Gastrocnemius medialis (tissue), 3 donors: ENCODE measurements around the gene MYH1.

DNA sequence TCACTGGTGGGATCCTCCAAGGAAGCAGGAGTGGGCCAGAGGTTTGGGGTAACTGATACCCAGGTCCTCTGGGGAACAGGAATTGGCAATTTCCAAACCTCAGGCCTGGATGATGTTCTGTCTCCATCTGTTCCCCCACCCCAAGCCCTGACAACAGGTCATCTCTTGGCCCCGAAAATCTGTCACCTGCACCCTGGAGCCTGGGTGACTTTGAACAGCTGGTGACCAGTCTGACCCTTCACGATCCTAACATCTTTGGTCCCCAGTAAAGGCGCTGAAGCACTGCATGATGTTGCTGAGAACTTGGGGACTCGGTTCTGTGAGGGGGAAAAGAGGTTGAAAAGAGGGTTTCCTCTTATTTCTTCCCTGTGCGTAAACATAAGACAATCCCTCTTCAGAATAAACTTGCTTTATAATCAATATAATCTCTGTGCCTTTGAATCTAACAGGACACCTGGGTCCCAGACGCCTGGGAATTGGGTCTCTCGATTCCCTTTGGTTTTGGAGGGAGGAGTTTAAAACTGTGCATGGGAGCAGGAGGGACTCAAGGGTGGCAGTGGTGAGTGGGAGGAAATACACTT, 1.3 kb downstream of the RANGRF start:
- PRO-cap: no peak
- RAMPAGE, long total RNA, 3 experiments: no peak in any of the 3 experiments

GRCh38 chr17:8479166-8479677, 43.5 kb downstream of the NDEL1 start:
- PRO-cap: no peak
- RAMPAGE, long total RNA, 3 experiments: no peak in any of the 3 experiments

- PRO-cap: no peak
- RAMPAGE, long total RNA, 3 experiments: no peak in any of the 3 experiments
Observed at GRCh38 chr17:8513721-8514163, 78.1 kb downstream of the NDEL1 start.

- PRO-cap: no peak
- RAMPAGE, long total RNA, 3 experiments: no peak in any of the 3 experiments
Observed at GRCh38 chr17:9074143-9074793, 53.0 kb downstream of the NTN1 start.

GRCh38 chr17:9095363-9095585, 74.0 kb downstream of the NTN1 start:
- PRO-cap: no peak
- RAMPAGE, long total RNA, 3 experiments: no peak in any of the 3 experiments

DNA sequence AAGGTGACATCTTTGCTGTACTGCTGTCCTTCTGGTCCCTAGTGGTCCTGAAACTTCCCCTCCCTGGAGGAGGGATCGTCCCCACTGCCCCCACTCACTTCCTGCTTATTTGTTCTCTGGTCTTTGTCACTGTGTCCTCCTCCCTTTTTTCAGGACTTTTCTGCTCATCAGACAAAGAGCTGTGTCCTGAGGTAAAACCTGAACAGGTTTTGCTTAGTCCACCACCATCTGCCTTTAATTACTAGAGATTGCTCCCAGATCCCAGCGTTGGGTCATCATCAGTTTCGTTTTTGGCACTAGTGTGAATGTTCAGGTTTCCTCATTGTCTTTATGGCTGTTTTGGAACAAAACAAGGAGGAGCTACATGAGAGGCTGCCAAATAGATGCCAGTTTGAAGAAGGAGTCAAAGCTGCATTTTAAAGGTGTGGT, 195.8 kb downstream of the NTN1 start:
- PRO-cap: no peak
- RAMPAGE, long total RNA, 3 experiments: no peak in any of the 3 experiments

DNA sequence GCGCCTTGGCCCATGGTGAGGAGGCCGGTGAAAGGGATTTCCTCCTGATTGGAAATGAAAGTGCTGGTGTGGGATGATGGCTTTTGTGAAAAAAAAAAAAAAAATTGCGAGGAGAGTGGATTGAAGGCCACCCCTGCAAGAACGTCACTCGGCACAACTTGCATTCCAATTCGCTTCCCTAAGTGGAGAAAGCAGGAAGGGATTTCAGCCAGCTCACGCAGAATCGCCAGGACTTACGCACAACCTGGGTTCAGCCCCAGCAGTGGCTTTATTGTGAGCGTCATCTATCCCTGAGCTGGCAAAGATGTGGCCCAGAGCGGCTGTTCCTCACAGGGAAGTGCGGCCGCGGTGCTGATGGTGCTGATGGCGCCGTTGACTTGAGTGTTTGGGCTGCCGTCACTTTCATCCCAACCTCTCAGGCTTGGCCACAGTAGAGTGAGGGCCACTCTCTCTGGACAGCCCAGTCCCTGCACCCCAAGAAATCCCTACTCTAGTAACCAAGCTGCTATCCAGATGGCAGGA, 197.6 kb downstream of the NTN1 start:
- PRO-cap: no peak
- RAMPAGE, long total RNA, 3 experiments: no peak in any of the 3 experiments

GRCh38 chr17:9239767-9240618, 218.7 kb downstream of the NTN1 start:
- PRO-cap: bidirectional peak, plus-strand start at chr17:9240194, minus-strand start at chr17:9239872
- RAMPAGE, long total RNA, 3 experiments: no peak in any of the 3 experiments

DNA sequence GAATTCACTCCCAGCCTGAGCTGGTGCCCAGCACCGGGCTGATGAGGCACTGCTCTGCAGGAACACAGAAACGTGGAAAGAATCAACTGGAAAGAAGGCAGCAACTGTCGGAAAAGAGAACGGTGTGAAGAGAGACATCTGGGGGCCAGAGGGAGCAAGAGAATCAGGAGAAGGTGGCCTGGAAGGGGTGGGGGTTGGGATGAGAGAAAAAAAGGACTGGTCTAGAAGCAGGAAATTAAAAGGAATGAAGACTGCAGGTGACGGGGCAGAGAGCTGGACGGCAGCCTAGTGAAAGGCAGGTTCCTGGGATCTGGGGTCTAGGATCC, 239.5 kb downstream of the NTN1 start:
- PRO-cap: no peak
- RAMPAGE, long total RNA, 3 experiments: no peak in any of the 3 experiments

- PRO-cap: no peak
- RAMPAGE, long total RNA, 3 experiments: no peak in any of the 3 experiments
Observed at GRCh38 chr17:9684805-9685394, 39.6 kb downstream of the USP43 start.

DNA sequence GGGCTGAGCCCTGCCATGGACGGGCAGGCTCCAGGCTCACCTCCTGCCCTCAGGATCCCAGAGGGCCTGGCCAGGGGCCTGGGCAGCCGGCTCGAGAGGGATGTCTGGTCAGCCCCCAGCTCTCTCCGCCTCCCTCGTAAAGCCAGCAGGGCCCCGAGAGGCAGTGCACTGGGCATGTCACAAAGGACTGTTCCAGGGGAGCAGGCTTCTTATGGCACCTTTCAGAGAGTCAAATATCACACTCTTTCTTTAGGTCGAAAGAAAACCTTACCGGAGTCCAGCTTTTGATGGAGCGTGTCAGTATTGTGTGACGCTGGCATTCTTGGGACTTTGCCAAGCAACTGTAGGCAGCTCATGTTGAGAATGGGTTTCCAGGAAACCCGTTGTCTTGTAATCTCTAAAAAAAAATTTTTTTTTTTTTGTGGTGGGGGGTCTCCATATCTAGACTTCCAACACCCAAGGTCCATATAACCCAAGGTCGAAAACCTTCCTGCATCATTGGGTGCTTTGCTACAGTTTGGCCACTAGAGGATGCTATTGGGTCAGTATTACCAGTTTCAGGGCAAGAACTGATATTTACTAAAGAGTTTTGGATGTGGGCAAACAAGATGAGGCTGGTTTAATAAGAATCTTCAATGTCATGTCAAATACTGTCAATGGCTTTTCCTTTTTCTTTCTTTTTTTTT, 62.5 kb downstream of the DHRS7C start:
- PRO-cap: no peak
- RAMPAGE, long total RNA, 3 experiments: no peak in any of the 3 experiments

DNA sequence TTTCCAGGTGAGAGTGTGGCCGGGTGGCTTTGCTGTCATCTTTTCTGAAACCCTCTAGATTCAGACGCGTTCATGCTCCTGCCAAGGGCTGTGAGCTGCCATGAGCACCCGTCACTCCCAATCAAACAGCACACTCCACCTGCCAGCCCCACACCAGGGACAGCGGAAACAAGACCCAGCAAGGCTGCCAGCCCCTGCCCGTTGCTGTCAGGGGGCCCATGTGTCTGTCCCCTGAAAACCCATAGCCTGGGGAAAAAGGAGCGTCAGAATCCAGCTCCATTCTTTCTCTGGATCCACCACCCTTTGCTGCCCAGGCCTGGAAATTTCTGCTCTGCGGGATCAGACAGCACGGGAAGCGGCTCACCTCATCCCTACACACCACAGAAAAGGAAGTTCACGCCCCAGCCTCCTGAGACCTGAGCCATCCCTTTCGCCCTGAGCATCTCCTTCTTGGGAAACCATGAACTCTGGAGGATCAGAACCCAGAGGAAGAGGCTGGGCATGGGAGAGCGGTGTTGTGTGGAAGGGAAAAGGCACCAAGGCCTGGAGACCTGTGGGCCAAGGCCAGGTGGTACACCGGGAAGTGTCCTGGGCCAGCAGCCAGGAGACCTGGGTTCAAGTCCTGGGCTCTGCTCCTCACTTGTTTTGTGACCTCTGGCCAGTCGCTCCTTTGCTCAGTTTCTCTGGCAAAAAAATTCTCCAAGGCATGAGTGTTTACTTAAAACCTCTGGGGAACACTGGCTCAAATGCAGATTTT, 51.5 kb upstream of the RCVRN start:
- PRO-cap: no peak
- RAMPAGE, long total RNA, 3 experiments: no peak in any of the 3 experiments

- PRO-cap: unidirectional peak, minus-strand start at chr17:10021363
- RAMPAGE, long total RNA, 3 experiments: no peak in any of the 3 experiments
Observed at GRCh38 chr17:10021187-10021817, 116.2 kb upstream of the RCVRN start.

- PRO-cap: no peak
- RAMPAGE, long total RNA, 3 experiments: no peak in any of the 3 experiments
Observed at GRCh38 chr17:10166617-10166963, 31.8 kb downstream of the GAS7 start.

- PRO-cap: no peak
- RAMPAGE, long total RNA, 3 experiments: no peak in any of the 3 experiments
Observed at GRCh38 chr17:10169489-10170430, 28.6 kb downstream of the GAS7 start.

GRCh38 chr17:10258525-10258816, 60.1 kb upstream of the GAS7 start:
- PRO-cap: no peak
- RAMPAGE, long total RNA, 3 experiments: no peak in any of the 3 experiments

- PRO-cap: no peak
- RAMPAGE, long total RNA, 3 experiments: no peak in any of the 3 experiments
Observed at GRCh38 chr17:10276543-10277154, 78.2 kb upstream of the GAS7 start.

GRCh38 chr17:10518327-10518691, at the start of gene MYH1:
MYH1 (minus strand) TSS chr17:10518542.
- PRO-cap: no peak
- RAMPAGE, long total RNA, 3 experiments: start-site peak on the minus strand in 1 of 3 experiments, at chr17:10518507-10518545 at its widest, 8,603 reads per replicate

- PRO-cap: no peak
- RAMPAGE, long total RNA, 3 experiments: no peak in any of the 3 experiments
Observed at GRCh38 chr17:10777908-10778417, 25.9 kb downstream of the TMEM238L start.

- PRO-cap: no peak
- RAMPAGE, long total RNA, 3 experiments: no peak in any of the 3 experiments
Observed at GRCh38 chr17:10791687-10792564, 12.0 kb downstream of the TMEM238L start.